CMK (cell line): ENCODE data around the genes RNF222 and USP43.

GRCh38 chr17:8105945-8106603 is 12.2 kb downstream of the ALOXE3 start:
- RRBS: no CpG with 5 or more reads among the region's 7 CpGs

GRCh38 chr17:8138566-8139289 is 13.5 kb downstream of the PER1 start:
- RRBS: no CpG with 5 or more reads among the region's 46 CpGs

DNA sequence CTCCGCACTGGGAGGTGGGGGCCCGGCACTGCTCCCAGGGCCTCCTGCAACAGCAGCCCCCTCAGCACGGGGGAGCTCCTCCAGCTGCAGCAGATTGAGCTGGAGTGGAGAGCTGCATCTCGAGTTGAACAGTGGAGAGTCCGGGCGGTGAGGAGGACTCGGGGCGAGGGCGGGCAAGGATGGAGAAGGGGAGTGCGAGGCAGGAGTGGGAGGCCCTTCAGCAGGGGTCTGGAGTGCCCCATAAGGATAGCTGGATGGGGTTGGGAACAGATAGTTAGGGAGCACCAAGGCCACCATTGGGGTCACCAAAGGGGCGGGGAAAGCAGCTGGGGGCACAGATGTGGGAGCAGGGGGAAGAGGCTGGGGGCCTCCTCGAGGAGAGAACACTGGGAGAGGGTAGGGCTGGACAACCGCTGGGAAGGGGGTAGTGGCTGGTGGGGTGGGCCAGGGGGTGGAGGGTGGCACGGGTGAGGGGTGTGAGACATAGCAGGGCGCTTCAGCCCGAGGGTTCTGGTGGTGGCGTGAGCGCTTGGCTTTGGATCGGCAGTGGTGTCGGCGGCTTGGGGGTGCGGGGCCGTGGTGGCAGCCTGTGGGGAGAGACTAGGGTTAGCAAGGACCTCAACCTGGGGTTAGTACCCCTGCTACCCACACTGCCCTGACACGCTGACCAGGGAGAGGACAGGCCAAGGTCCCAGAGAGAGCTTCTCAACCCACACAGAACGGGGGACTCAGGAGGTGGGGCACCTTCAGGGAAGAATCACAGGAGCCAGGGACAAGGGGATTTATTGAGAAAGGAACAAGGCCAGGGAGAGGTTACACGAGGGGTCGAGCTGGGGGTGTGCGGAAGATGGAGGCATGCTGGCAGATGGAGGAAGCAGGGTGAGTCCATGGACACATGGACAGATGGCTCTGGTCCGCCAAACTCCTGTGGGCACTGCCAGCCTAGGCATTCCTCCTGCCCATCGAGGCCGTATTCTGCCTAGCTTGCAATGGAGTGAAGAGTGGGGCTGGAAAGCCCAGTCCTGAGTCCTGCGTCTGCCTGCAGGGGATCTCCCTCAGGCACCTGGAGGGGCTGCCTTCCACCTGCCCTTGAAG is 8.6 kb downstream of the PER1 start:
- RRBS: no CpG with 5 or more reads among the region's 32 CpGs

DNA sequence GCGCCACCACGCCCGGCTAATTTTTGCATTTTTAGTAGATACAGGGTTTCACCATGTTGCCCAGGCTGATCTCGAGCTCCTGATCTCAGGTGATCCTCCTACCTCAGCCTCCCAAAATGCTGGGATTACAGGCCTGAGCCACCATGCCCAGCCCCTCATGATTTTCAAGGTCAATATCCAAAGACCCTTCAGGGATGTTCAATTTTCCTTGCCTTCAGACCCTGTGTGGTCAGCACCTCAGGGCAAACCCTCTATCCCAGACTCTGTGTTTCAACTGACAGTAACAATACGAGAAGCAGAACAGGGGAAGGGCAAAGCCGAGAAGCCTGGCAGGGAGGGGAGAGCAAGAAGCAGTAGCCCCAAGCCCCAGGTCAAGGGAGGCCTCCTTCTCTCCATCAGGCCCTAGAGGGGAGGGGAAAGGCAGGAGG is 6.7 kb downstream of the PER1 start:
- RRBS: no CpG with 5 or more reads among the region's 6 CpGs

DNA sequence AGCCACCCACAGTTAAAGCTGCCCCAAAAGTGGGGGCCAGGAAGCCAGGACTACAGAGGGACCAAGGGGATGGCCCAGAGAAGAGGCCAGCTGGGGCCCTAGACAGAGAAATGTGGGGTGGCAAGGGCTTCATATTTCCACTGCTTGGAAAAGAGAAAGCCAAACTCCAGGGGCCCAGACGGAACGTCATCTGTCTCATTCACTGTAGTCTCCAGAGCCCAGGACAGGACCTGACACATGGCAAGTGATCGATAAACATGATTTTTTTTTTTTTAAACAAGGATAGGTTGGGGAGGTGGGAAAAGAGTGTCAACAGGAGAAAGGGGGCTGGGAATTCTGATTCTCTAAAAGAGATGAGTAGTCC is 955 bp upstream of the PER1 start:
- RRBS: no CpG with 5 or more reads among the region's 3 CpGs

- RRBS: no CpG with 5 or more reads among the region's 7 CpGs
Measured at GRCh38 chr17:8175514-8175896, 675 bp downstream of the TMEM107 start.

GRCh38 chr17:8206599-8207354 is 3.6 kb downstream of the AURKB start:
- RRBS: 99% methylated on average over 5 of the region's 23 CpGs

- RRBS: no CpG with 5 or more reads among the region's 8 CpGs
Measured at GRCh38 chr17:8249775-8250426, 812 bp downstream of the PFAS start.

DNA sequence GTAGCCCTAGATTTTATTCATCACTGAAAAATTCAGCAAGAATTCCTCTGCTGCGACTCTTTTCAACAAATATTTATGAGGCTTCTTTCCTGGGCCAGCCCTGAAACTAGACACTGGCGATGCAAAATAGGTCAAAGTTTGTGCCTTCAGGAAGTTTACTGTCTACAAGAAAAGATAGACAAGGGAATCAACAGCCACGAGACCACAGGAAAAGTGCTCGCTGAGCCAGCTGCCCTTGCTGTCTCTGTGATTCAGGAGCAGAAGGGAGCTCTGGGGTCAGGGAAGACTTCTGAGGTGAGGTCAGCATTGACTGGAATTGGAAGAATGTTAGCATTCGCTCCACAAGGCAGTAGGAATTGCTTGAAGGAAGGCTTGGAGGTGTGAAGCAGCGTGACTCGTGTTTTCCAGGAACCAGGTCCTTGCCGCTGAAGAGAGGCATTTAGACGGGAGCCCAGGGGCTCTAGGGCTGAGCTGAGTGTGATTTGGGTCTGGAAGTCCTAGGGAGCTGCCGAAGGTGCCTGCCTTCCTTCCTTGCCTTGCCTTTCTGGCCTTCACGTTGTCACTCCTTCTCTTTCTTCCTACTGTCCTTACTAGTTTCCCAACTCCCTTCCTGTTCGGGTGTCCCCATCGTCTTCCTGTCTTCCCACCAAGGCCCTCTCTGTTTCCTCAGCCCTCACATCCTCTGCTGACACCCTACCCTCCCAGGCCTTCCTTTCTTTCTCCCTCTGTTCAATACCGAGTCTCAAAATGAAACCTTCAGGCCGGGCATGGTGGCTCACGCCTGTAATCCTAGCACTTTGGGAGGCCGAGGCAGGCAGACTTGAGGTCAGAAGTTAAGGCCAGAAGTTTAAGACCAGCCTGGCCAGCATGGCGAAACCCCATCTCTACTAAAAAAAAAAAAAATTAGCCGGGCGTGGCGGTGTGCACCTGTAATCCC is 2.1 kb upstream of the RPL26 start:
- RRBS: no CpG with 5 or more reads among the region's 21 CpGs

GRCh38 chr17:8397634-8398118 is at the start of gene RNF222:
RNF222 (minus strand) TSS chr17:8397827.
- RRBS: no CpG with 5 or more reads among the region's 13 CpGs

- RRBS: no CpG with 5 or more reads among the region's 16 CpGs
Measured at GRCh38 chr17:8467654-8468151, 32.0 kb downstream of the NDEL1 start.

- RRBS: no CpG with 5 or more reads among the region's 11 CpGs
Measured at GRCh38 chr17:8475119-8475476, 39.4 kb downstream of the NDEL1 start.

GRCh38 chr17:8475477-8476339 is 40.0 kb downstream of the NDEL1 start:
- RRBS: no CpG with 5 or more reads among the region's 24 CpGs

GRCh38 chr17:8895203-8895934 is 27.9 kb upstream of the PIK3R6 start:
- RRBS: no CpG with 5 or more reads among the region's 19 CpGs

GRCh38 chr17:8960461-8961068 is 4.9 kb downstream of the PIK3R5 start:
- RRBS: no CpG with 5 or more reads among the region's 8 CpGs

- RRBS: 7% methylated on average over 5 of the region's 36 CpGs
Measured at GRCh38 chr17:8964497-8965375, 771 bp downstream of the PIK3R5 start.

GRCh38 chr17:9184957-9185690 is 163.8 kb downstream of the NTN1 start:
- RRBS: no CpG with 5 or more reads among the region's 15 CpGs

GRCh38 chr17:9465290-9465792 is 110.3 kb downstream of the STX8 start:
- RRBS: no CpG with 5 or more reads among the region's 15 CpGs

- RRBS: 1% methylated on average over 13 of the region's 61 CpGs
Measured at GRCh38 chr17:9644618-9645584, at the start of gene USP43. USP43 (plus strand) TSS chr17:9645517.